CD14-positive monocyte (primary cell): Measurements from ENCODE around the gene ZNF248.

DNA sequence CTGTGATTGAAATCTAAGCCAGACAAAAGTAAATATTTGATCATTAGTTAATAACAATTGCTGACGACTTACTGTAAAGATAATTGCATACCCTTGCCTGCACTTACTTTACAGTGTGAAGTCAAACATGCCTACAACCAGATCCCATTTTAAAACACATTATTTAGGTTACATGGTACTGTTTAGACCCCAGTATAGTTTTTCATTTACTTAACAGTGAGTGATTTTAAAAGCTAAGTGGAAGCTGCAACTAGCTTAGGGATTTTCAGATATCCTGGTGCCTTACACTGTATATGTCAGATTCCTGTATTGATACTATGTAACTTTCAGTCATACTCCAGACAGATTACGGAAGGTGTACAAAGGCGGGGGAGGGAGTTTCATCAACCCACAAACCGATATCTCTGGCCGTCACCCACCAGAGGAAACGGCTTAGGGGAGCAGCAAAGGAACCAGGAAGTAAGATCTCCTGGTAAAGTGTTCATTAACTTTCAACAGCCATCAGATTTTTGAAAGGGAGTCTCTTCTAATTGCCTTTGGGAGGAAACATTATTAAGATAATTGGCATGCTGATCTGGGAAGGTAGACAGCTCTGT is 906 bp downstream of the NRP1 start:
- CAGE, long polyA plus RNA, result no peak

GRCh38 chr10:33800566-33800965 is 466.1 kb upstream of the NRP1 start:
- CAGE, long polyA plus RNA, result no peak

- CAGE, long polyA plus RNA, result no peak
Measured at GRCh38 chr10:34233144-34234068, 581.7 kb downstream of the PARD3 start.

- CAGE, long polyA plus RNA, result no peak
Measured at GRCh38 chr10:34637238-34637860, 177.7 kb downstream of the PARD3 start.

DNA sequence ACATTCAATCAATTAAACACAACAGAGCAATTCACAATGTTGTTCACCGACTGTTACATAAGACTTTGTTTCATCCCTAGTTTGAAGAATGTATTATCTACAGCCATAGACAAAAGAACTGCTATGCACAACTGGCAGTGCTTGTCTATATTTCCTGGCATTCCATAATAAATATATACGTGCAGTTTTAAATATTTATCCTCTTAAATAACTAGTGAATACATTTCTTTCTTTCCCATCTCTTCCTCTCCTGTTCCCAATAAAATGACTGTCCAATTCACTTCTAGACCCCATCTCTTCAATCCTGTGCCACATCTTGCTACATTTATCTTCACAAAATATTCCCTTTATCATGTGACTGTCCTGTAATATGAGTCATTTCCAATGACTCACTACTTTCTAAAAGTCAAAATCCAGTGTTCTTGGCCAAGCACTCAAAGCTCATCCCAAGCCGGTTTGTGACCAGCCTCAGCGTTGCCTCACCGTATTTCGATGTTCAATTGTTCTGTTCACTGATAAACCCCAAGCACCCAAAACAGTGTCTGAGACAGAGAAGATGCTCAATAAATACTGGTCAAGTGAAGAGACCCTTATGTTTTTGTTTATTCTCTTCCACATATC is 104.8 kb downstream of the PARD3 start:
- CAGE, long polyA plus RNA, result no peak

- CAGE, long polyA plus RNA, result no peak
Measured at GRCh38 chr10:34816143-34817045, 1.3 kb upstream of the PARD3 start.

DNA sequence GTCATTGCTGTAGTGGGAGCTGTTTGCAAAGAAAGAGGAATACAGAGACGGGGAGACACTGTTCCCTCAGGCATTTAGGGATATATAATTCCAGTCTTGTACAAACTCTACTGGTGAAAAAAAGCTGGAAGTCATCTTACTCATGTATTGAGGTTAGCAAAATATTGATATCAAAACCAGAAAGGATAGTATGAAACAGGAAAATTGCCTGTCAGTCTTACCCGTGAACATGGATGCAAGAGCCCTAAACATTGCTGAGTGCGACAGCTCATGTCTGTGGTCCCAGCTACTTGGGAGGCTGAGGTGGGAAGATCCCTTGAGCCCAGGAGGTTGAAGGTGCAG is 26.9 kb upstream of the PARD3 start:
- CAGE, long polyA plus RNA, result no peak

- CAGE, long polyA plus RNA, result no peak
Measured at GRCh38 chr10:34973562-34974268, 116.4 kb downstream of the CUL2 start.

- CAGE, long polyA plus RNA, result no peak
Measured at GRCh38 chr10:35087535-35088354, 2.4 kb downstream of the CUL2 start.

DNA sequence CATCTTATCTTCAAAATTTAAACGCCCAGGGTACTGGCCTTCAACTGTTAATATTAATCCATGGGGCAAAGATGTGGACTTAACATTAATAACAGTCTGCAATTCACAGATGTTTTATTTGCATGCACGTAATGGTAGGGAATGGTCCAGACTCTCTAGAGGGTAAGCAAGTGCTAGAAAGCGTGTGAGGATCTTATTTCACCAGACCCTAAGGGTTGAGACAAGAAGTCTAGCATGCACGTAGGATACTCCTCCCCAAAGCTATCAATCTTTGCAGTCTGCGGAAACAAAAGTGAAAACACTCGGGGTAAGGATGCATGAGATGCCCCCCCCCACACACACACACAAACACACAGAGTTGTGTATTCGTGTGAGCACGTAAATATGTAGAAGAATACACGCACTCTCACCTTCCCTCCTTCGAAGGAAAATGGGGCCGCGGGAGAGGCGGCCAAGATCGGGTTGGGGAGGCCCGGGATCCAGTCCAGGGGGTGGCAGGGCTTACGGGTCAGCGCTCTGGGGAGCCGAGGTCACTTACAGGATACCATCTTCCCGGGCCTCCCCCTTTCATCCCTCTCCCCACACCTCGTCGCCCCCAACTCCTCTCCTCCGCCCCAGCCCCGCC is 543 bp downstream of the CUL2 start:
- CAGE, long polyA plus RNA, result no peak

GRCh38 chr10:35203795-35204232 is 77.2 kb downstream of the CREM start:
- CAGE, long polyA plus RNA, result no peak

DNA sequence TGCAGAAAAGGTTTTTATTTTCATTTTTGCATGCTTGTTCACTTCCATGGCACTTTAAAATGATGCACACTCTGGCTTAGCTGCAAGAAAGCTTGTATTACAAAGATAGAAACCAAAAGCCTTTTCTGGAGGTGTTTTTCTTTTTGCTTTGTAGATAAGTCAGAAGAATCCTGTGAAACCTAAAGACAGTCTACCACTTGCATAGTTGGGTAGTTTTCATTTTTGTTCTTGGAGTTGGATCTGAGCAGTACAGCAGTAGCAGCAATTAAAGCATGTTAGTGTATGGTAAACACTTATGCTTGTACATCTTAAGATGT is 19.7 kb downstream of the CCNY start:
- CAGE, long polyA plus RNA, result no peak

DNA sequence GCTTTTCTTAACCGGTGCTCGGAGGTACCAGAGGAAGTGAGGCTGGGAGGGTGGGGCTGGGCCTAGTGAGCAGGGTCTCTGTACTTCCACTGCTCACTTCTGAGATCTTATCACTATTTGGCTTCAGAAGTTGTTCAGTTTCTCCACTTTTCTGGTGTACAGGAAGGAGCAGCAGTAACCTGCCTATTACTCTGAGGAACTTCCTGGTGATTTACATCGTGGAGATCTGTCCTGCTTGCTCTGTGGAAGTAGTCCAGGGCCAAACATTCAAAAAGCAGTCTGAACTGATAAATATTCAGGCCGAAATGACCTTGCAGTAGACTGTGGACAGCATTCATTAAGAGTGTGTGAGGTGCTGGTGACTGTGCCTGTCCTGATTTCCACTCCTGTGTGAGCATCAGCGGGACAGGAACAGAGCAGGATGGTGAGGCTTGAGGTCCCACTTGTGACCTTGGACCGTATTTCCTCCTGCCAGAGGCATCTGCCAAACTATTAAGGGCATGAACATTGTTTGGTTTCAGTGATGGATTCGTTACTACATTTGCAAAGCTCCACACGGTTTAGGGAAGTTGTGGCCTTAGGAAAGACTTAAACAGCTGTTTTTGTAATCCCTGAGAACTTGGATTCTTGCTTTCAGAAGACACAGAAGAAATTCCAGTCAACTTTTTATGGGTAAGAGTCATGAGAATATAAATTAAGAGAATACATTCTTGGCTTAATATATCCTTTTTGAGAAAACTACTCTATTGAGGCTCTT is 32.7 kb downstream of the CCNY start:
- CAGE, long polyA plus RNA, result no peak

- CAGE, long polyA plus RNA, result no peak
Measured at GRCh38 chr10:35403347-35404411, 67.4 kb downstream of the CCNY start.

DNA sequence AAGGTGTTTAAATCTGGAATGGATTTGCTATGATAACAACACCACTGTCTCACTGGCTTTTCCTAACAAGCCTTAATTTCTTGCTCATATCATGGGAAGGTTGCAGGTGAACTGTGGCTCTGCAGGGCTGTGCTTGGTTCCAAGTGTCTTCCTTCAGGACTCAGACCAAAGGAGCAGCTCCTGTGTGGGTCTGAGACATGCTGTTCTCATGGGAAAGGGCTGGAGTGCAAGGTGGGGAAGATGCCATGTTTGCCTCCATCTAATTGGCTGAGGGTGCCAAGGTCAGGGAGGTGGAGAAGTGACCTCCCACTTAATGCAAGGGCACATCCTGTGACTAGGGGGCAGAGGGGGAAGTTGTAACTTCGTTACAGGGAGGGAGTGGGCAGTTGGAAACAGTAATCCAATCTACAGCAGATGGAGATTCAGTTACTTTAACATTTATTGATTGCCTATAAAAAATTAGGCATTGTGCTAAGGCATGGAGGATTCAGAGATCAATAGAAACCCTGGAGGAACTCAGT is 75.6 kb downstream of the CCNY start:
- CAGE, long polyA plus RNA, result start-site peak on the plus strand centred at position 336 of the sequence, 95 bp wide, 19 and 12 reads in 2 replicates

GRCh38 chr10:35529895-35530484 is 75.2 kb upstream of the GJD4 start:
- CAGE, long polyA plus RNA, result no peak

GRCh38 chr10:35639421-35639942 is 2.6 kb downstream of the FZD8 start:
- CAGE, long polyA plus RNA, result no peak

DNA sequence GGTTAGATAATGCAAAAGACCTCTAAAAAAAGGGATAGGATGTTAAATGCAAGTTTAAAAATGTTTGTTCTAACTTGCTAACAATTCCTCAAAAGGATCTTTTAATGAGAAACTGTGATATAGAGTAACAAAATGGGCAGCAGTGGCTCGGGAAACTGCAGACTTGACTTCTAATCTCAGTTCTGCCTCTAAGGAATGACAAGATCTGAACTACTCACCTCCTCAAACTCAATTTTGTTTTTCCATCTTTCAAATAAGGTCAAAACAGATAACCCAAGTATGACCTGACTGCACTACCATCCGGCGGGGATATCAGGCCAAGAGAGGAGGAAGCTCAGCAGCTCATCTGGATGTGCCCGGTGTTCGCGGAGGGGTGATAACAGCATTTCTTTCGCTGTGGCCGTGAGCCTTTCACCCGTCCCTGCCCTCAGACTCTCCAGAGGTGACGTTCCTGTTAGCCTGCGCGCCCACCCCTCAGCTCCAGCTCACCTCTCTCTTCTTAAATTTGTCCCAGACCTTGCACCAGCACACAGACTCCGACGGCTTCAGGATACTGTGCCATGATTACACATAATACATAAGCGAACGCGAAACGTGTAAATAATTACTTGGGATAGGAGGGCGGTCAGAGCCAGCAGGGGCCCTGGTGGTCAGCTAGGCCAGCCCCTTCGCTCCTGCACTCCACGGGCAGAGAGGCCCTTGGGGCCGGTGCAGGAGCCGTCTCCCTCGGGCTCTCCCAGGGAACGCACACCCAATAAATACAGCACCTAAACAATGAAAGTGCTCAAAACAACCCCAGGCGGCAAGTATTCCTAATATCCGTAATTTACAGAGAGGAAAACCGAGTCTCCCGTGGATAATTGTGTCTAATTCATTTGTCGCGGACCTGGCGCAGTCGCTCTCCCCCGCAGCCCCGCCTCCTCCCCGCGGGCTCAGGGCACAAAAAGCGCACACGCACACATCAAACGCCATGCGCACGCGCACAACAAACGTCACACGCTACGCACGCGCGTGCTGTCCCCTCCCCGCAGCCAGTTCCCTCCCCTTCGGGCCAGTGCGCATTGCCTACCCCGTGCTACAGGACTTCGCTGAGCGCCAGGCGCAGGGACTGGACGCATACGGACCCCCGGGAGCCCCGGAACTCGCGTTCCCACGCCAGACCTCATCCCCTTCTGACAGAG is at the start of gene ZNF248:
Gene ZNF248 (minus strand): TSS at position 915 of the 1,181 bp plus-strand sequence.
- CAGE, long polyA plus RNA, result no peak

- CAGE, long polyA plus RNA, result no peak
Measured at GRCh38 chr10:37975293-37975978, 1.0 kb downstream of the ZNF25 start.

DNA sequence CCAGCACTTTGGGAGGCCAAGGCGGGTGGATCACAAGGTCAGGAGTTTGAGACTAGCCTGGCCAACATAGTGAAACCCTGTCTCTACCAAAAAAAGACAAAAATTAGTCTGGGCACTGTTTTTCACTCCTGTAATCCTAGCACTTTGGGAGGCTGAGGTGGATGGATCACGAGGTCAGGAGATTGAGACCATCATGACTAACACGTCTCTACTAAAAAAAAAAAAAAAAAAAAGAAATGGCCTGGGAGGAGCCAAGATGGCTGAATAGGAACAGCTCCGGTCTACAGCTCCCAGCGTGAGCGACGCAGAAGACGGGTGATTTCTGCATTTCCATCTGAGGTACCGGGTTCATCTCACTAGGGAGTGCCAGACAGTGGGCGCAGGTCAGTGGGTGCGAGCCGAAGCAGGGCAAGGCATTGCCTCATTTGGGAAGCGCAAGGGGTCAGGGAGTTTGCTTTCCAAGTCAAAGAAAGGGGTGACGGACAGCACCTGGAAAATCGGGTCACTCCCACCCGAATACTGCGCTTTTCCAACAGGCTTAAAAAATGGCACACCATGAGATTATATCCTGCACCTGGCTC is 15.2 kb upstream of the ZNF33A start:
- CAGE, long polyA plus RNA, result no peak